Melanocyte of skin (primary cell): Measurements from ENCODE around the gene STMND1.

GRCh38 chr6:15328340-15329454 is 82.8 kb downstream of the JARID2 start:
- CAGE, long polyA plus RNA, 2 experiments: no peak in any of the 2 experiments

DNA sequence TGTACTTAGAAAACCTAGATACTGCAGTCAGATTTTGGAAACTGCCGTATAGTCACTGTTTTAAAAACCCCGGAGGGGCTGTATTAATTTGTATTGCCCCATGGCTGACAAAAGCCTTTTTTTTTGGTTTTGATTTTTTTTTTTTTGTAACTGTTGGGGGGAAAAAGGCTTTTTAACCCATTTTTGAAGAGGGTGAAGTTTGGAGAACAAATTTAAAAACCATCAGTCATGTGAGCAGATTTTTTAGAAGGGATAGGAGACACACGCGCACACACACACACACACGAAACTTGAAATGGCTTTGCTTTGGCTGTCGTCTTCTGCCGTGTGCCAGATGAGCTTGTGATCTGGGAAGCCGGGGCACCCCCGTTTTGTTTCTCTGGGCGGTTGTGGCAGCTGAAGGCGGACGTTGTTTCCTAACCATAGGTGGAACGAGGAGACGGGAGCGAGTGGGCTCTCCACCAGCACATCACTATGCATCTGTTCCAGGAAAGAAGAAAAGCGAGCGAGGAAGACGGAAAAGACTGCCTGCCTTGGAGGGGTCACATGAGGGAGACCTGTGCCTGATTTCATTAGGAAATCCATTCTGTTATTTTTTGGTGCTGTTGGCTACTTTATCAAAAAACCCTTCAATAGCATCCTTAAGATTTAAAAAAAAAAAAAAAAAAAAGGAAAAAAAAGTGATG is 142.3 kb downstream of the DTNBP1 start:
- CAGE, long polyA plus RNA, 2 experiments: no peak in any of the 2 experiments

DNA sequence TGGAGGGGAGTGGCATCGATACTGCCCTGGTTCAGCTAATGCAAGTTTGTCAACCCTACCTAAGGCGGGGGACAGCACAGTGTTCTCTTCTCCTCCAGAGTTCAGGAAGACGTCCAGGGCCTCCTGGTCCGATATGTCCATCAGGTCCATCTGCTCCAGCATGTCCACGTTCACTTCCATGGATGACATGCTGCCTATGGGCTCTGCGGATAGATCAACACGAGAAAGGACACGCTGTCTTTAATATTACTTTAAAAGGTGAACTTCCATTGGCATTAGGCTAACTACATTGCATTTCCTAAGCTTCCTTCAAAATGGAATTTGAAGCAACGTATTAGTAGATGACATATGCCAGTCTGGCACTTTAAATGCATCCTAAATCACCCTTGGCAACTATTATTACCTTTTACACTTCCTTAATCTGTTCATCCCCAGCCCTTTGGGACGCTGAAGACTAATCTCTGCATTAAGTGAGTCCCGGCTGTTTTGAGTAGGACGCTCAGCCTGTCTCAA is 138.3 kb downstream of the DTNBP1 start:
- CAGE, long polyA plus RNA, 2 experiments: no peak in any of the 2 experiments

GRCh38 chr6:15533147-15533649 is 129.6 kb downstream of the DTNBP1 start:
- CAGE, long polyA plus RNA, 2 experiments: no peak in any of the 2 experiments

GRCh38 chr6:15586496-15587258 is 76.2 kb downstream of the DTNBP1 start:
- CAGE, long polyA plus RNA, 2 experiments: no peak in any of the 2 experiments

DNA sequence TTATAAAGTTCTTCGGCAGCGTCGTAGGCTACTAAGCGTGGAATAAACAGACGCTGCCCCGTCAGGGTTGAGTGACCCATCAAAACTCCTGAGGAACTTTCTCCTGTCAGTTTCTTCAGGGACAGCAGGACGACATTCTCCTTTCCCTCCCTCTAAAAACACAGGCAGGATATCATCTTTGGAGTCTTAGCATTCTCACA is 28.8 kb upstream of the DTNBP1 start:
- CAGE, long polyA plus RNA, 2 experiments: no peak in any of the 2 experiments

GRCh38 chr6:16277152-16278218 is 39.1 kb downstream of the GMPR start:
- CAGE, long polyA plus RNA, 2 experiments: no peak in any of the 2 experiments

DNA sequence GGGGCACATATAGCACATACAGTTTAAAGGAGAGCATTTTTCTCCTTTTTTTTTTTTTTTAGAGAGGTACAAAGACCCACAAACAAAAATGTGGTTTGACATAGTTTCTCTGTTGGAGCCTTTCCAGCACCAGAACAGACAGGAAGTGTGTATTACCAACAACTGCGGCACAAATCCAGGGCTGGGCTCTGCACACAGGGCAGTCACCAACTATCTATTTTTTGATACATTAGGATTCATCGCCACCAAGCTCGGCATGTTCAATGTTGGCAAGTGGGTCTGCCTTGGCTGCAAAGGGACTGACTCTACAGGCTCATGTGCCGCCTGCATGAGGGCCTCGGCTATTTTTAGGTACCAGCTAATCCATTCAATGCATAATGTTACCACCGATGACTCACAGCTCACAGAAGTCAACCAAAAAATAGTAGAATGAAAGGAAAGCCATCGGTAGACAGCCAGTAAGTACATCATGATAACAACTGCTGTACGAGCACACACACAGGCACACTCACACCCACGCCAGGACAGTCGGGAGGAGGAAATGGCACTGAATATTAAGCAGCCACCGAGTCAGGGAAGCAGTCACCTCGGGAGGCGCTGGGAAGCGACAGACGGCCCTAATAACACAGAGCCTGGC is 81.5 kb downstream of the GMPR start:
- CAGE, long polyA plus RNA, 2 experiments: no peak in any of the 2 experiments

- CAGE, long polyA plus RNA, 2 experiments: no peak in any of the 2 experiments
Observed at GRCh38 chr6:16355983-16356527, 117.7 kb downstream of the GMPR start.

- CAGE, long polyA plus RNA, 2 experiments: no peak in any of the 2 experiments
Observed at GRCh38 chr6:16439185-16439649, 200.8 kb downstream of the GMPR start.

GRCh38 chr6:16654634-16655194 is 106.5 kb downstream of the ATXN1 start:
- CAGE, long polyA plus RNA, 2 experiments: no peak in any of the 2 experiments

DNA sequence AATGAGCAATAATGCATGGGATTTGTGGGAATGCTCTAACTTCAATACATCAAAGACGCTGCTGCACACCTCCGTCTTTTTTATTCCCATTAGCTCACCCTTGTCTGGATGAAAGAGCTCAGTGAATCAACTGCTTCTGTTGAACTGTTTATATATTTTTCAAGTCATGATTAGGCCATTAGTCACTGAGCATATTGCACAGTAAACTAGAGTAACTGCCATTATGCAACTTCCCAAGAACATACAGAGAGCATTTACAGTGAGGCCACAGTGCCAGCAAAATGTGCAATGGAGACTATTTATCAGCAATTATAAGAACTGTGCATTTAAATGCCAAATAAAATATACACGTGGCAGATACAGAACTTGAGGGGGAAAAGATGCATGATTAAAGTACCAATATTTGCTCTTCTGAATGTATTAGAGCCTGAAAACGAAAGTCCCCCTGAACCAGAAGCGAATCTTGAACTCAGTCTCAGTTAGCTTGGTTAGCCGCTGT is 79.7 kb downstream of the ATXN1 start:
- CAGE, long polyA plus RNA, 2 experiments: no peak in any of the 2 experiments

- CAGE, long polyA plus RNA, 2 experiments: no peak in any of the 2 experiments
Observed at GRCh38 chr6:16724922-16725598, 36.2 kb downstream of the ATXN1 start.

DNA sequence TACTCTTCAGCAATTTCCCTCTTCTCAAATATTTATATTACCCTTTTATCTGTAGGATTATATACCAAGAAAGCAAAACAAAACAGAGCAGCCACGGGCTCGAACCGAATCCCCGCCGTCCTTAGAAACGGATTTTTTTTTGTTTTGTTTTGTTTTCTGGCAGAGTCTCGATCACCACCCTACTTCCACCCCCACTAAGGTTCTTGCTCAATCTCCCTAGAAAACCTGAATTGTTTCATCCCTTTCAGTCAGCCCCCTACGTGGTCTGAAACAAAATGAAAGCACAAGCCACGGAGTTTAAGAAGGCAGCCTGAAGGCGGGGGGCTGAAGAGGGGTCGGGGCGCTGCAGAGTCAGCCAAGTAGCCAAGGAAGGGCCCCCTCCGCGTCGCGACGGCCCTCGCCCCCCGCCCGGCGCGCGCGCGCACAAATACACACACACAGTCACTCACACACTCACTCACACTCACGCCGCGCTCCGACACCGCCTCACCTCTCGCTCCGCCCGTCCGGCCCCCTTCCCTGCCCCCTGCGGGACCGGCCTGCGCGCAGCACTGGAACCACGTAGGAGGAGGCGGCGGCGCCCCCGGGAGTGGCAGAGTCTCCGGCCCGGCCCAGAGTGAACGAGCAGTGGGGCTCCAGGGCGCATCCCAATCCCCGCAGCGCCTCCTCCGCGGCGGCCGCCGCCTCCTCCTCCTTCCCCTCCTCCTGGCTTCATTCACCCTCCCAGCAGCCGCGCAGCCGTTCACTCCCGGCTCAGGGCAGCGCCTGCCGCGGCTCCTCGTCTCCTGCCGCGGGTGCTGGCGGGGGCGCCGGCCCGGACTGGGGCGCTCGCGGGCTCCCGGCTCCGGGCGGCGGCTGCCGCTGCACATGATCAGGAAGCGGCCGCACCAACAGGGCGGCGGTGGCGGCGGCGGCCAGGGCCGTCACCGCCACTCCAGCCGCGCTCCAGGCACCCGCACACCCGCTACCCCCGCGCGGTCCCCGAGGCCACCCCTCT is 1.4 kb downstream of the ATXN1 start:
- CAGE, long polyA plus RNA, 2 experiments: no peak in any of the 2 experiments

DNA sequence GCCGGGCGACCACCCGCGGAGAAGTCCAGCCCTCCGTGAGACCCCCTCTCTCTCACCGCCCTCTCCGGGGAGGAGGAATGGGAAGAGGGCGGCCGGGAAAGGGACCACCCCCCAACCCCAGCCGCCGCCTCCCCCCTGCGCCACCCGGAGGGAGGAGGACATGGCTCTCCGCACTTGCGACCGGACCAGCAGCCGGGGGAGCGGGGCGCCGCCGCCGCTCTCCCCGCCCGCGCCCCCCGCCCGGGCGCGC is 639 bp downstream of the ATXN1 start:
- CAGE, long polyA plus RNA, 2 experiments: no peak in any of the 2 experiments

DNA sequence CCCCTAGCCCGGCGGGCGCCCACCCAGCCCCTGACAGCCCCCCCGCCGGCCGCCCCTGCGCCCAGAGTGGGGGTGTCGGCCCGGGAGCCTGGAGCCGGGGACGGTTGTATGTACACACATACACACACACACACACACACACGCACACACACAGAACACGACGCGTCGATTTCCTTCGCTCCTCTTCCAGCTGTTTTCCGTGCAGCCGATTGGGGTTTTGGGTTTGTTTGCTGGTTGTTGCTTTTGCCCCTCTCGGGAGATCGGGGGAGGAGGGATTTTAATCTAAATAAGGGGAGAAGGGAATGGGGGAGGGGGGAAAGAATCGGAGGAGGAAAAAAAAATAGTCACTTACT is 338 bp downstream of the ATXN1 start:
- CAGE, long polyA plus RNA, 2 experiments: no peak in any of the 2 experiments

DNA sequence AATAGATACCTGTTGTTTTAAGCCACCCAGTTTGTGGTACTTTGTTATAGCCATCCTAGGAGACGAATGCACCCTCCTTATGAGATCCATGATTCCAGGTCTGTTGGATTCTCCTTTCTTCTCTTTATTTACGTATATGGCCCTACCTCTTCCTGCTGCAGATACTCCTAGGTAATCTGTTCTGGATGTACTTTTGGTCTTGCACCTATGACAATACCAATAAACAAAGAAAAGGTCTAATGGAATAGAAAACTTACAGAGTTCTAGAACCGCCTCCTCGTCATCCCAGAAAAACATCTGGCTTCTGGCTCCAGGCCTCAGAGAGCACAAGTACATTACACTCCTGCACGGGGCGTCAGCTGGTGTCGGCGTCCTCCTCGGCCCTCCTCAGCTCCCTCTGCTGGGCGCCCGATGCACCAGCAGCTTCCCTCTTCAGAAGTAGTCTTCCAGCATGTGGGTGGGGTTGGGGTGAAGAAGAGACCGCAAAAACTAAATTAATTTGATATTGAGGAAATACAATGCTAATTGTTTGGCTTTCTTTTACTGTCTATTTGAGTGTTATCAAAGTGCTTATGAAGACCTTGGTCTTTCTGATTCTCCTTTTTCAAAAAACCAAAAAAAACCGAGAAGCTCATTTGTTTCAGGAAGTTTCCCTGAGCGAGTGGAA is 9.6 kb upstream of the ATXN1 start:
- CAGE, long polyA plus RNA, 2 experiments: no peak in any of the 2 experiments

DNA sequence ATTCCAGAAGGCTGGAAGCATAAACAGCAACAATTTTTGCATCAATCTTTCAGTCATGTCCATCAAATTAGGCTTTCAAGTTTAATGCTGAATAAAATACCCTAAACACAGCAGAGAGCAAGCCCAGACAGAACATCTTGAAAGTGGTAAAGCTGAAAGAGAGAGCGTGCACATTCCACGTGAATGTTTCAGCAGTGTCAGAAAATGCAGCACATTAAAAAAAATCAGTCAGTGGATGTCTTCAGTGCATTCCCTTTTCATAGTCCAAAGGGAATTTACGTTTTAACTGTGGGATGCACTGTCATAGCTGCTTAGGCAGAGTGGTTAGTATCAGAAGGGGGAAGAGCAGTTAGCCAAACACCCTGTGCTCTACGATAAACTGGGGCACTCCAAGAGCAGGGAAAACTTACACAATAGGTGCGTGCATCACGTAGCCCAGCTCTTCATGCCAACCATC is 116.1 kb upstream of the STMND1 start:
- CAGE, long polyA plus RNA, 2 experiments: no peak in any of the 2 experiments

GRCh38 chr6:17101188-17102570 is at the start of gene STMND1:
STMND1 (plus strand) TSS chr6:17102050.
- CAGE, long polyA plus RNA, 2 experiments: no peak in any of the 2 experiments

DNA sequence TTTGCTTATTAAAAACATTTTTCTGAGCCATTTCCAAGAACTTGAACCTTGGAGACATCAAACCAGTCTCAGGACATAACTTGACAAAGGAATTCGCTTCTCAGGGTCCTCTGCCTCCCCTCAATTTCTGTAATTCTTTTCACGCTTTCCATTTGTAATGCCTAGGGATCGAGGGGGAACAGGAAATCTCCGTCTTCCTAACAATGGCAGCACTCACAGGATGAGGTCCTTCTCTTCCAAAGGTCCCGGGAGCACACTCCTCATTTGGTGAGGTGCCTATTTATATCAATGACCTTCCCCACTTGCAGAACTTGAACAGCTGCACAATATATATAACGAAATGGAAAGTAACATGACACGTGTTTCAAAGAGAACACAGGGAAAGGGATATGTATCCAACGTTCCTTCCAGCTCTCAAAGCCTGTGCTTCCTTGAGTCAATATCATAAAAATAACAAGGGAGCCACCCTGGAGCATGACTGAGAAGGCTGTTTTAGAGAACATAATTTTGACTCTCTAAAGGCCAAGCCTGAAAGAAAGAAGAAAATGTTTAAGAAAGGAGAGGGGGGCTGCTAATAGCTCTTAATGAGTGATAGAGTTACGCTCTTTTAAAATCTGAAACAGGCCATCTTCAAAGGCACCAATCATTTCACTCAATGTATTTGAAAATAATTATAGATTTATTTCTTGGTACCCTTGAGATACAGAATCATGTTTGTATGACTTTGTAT is 78.6 kb upstream of the RBM24 start:
- CAGE, long polyA plus RNA, 2 experiments: no peak in any of the 2 experiments